Penis (tissue), 1 donor: ENCODE measurements around the gene AGAP1.

- PRO-cap = no peak
Observed at GRCh38 chr2:235432588-235433579, 61.0 kb upstream of the AGAP1 start.

DNA sequence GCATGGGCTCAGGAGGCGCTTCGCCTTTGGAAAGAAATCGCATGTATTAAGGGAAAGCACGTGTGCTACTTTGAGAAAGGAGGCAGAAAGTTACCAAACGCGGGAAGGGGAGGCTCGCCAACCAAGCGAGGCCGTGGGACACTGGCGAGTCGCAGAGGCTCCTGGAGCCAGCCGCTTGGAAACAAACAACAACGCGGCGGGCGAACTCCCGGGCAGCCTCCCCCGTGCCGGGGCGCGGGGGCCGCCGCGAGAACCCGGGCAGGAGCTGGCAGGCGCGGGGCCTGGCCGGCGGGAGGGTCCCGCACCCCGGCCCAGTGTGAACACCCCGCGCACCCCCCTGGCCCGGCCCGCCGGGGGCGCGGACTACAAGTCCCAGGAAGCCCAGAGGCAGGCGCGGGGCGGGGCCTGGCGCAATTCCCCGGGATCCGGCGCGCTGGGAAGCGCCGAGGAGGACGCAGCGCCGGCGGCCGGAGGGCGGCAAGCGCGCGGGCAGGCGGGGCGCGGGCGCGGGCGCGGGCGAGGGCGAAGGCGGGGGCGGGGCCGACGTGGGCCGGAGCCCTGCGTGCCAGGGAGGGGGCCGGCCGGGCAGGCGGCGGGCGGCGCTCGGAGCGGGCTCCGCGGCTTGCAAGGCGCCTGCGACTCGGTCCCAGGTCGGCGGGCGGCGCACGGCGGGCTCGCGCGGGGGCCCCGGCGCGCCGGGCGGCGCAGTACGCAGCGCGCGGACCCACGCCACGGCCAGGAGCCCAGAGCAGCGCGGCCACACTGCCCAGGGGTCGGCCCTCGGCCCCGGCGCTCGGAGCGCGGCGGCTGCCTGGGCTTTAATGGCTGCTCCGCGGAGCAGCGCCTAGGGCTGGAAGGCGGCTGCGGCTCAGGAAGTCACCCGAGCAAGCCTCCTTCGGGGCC lies at the start of gene AGAP1:
Gene AGAP1 (plus strand): TSS at position 553 of the 903 bp plus-strand sequence.
- PRO-cap = bidirectional peak, plus-strand start at position 154 of the sequence, minus-strand start at position 143 of the sequence; bidirectional peak, plus-strand start at position 588 of the sequence, minus-strand start at position 365 of the sequence; unidirectional peak, plus-strand start at position 821 of the sequence

DNA sequence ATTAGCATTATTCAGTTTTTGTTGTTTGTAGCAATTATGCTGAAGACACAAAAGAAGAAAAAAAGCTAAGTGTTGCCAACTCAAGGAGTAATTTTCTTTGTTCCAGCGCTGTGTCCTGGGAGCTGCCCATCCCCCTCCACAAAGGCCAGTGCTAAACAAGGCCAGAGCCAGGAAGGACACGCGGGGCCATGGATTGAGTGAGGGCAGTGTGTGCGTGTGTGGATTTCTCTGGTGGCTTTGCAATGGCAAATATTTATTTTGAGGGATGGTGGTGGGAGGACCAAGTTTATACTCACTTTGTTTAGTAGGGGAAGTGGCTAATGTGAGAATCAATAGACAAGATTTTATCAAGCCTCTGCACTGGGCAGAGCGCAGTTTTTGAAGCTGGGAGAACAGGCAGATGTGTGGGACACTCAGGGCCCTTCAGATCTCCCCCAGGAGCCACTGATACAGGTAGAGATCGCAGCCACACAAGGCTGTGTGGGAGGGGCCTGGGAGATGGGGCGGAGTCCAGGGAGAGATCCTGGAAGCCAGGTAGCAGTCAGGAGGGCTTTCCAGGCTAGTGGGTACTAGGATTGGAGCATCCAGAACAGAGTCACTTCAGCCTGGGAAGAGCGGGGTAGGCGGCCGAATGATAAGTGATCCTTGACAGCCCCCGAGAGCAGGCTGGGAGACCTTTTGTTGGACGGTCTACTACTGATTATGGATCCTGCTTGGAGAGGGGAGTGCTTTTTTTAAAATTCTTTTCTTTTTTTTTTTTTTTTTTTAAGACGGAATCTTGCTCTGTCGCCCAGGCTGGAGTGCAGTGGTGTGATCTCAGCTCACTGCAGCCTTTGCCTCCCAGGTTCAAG lies 11.6 kb downstream of the AGAP1 start:
- PRO-cap = no peak

GRCh38 chr2:235589452-235589866 lies 95.6 kb downstream of the AGAP1 start:
- PRO-cap = no peak

DNA sequence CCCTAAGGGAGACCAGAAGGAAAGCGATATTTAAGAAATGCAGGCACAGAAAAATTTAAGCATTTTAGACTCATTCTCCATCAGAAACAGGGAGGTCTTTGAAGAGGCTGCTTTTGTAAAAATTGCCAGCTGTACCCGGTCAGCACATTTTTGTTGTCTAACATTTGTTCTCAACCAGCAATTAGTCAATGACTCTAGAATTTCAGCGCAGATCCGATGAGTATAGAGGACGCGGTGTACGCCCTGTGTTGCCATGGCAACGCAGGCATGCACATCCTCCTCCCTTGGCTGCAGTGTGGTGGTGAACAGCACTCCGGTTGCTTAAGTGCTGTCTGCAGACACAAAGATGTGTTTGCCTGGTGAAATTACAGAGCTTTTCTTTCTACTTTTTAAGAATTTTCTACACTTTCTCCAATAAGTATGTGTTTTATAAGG lies 111.8 kb downstream of the AGAP1 start:
- PRO-cap = no peak

GRCh38 chr2:235643708-235644512 lies 150.1 kb downstream of the AGAP1 start:
- PRO-cap = no peak

- PRO-cap = no peak
Observed at GRCh38 chr2:235669064-235669411, 175.2 kb downstream of the AGAP1 start.

GRCh38 chr2:235766265-235766702 lies 272.4 kb downstream of the AGAP1 start:
- PRO-cap = no peak

GRCh38 chr2:235840009-235840923 lies 327.9 kb downstream of the GBX2 start:
- PRO-cap = no peak

GRCh38 chr2:235914348-235915323 lies 253.6 kb downstream of the GBX2 start:
- PRO-cap = no peak

DNA sequence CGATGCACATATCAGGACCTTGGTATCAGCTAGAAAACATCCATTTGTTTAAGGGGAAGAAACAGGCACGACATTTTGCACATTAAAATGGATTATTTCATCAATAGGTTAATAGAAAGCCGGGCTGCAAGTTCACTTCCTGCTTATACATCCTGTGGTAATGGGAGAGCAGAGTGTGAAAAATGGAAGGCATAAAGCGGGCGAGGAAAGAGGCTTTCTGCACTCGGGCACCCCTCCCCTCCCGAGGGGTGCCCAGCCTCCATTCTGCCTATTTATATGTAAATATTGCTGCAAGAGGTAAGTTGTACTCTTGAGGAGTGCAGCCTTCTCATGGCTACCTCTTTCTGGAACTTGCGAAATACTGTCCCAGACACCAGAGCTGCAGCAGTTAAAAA lies 156.1 kb downstream of the GBX2 start:
- PRO-cap = no peak

GRCh38 chr2:236237427-236237887 lies 26.7 kb downstream of the ASB18 start:
- PRO-cap = no peak

GRCh38 chr2:236703355-236703934 lies 133.8 kb downstream of the ACKR3 start:
- PRO-cap = no peak

DNA sequence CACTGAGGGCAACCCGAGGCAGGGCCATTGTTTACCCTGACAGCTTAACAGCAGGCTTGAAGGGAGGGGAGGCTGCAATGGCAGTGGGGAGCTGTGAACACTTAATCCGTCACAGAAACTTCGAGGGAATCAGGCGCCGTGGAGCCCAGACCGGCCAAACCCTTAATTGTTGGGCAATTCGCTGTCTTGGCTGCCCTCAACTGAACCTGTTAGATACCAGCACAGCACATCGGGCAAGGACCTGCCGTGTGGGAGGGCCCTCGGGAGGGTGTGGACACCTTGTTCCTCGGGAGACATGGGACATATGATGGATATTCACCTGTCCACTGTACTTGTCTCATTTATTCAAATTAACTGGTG lies 146.0 kb downstream of the ACKR3 start:
- PRO-cap = no peak

- PRO-cap = no peak
Observed at GRCh38 chr2:236955512-236955849, 130.2 kb upstream of the COPS8 start.

DNA sequence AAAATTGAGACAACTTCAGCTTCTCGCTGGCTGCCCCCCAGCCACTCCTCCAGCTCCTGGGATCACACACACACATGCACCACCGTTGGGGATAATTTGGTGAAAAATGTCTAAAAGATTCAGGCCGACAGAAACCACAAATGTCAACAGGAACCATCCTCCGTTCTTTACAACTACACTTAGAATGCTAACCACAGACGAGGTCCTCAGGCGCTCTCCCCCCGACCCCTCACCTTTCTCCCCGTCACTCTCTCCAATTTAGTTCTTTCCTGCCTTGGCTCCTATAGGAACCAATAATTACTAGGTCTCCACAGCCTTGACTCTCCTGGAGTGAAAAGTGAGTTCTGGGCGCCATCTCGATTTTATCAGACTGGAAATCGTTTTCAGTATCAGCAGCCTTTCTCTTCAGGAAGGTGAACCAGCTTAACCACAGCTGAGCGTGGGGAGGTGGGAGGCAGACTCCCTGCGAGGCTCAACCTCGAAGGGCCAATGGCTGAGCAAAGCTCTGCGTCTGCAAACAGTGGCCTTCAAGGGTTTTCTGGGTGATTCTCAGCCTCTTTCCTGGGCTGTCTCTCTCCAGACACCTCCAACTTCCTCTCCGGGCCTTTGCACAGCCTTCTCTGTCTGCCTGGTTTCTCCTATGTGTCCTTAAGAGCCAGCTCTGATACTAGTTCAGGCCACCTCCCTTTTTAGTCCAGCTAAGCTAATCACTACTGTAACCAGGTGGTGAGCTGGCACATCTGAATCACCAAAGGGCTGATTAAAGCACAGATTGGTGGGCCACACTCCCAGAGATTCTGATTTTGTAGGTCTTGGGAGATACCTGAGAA lies 115.7 kb upstream of the COPS8 start:
- PRO-cap = no peak

DNA sequence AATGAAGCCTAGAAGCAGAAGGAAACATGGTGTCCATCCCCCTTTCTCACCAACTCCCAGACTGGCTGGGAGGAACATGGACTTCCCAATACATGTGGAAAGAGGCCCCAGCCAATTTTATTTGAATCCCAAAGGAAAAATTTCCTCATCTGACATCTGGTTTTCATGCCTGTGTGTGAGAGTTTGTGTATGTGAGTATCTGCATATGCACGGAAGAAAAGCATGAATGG lies 84.3 kb downstream of the COPS8 start:
- PRO-cap = no peak

DNA sequence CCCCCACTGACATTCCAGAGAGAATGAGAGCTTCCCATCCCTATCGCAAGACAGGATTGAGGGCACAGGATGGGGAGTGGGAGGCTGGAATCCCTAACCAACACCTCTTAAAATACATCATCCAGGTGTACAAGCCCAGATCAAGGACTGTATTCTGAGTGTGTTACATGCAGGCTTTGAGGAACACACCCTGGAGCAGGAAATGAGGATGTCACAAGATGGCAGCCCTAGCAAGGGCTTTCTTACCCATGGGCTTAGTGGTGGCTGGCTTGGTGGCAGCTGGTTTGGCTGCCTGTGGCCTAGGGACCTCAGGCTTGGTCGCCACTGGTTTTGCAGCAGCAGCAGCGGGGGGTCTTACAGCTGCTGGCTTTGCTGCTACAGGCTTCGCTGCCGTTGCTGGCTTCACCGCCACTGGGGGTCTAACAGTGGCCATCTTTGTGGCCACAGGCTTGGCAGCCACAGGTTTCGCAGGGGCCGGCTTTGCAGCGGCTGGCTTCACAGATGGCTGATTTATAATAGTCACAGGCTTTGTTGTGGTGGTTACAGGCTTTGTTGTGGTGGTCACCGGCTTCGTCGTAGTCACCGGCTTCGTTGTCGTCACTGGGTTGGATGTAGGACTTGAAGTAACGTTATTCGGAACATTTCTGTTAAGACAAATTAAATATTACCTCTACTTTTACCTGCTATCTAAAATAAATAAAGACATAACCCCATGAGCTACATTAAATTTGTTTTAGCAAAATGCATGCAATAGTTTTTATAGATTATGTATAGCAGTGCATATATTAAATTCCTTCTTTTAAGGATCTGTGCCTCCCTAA lies 77.9 kb downstream of the COL6A3 start:
- PRO-cap = no peak

DNA sequence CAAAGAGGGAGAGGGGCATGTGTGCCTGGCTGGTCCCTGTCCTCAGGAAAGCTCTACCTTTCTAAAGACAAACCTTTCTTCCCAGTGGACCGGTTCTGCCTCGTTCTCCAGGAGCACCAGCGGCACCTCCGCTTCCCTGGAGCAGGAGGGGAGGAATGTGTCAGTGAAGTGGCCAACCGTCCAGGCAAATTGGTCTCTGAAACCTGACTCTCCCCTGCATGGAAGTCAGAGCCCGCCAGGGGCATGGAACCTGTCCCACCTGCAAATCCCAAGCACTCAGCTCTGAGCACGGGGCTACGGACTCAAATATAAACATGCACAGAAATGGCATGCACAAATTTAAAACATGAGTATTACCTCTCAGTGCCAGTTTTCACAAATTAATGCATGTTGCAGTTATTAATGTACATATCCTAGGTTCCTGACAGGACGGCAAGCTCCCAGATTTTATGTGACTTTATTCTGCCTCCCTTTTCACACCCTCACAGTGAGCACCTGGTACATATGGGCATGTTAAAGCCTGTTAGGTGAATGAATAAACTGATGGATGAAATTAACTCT lies 62.8 kb downstream of the COL6A3 start:
- PRO-cap = no peak

DNA sequence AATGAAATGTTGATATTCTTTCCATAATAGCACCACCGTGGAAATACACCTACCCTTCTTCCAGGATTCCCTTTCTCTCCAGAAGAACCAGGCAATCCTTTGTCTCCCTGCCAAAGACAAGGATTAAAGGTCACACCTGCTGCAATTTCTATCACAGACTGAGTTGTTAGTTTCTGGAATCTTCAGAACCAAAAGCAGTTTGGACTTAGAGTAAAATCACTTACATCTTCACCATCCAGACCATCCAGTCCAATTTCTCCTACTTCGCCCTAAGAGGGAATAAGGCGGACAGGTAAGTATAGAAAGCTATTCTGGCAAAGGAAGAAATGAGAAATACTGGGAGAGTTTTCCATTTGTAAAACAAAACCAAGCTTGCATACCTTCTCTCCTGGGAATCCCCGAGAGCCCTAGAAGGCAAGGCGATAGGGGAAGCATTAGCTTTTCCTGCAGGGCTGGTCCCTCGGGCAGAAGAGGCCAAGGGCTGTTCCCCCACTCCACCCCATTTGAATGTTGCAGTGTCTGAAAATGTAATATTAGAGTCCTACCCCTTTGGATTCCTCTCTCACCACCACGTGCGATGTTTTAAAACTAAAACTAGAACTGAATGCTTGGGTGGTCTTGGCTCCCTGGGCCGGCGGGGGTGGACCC lies 54.9 kb downstream of the COL6A3 start:
- PRO-cap = no peak